Skin of body (tissue), 2 donors: ENCODE measurements around the genes HELT, LRP2BP and ANKRD37.

- RAMPAGE, long total RNA = no peak
Observed at GRCh38 chr4:184366758-184367437, 107.5 kb downstream of the IRF2 start.

- RAMPAGE, long total RNA = no peak
Observed at GRCh38 chr4:184474946-184475443, 645 bp upstream of the IRF2 start.

DNA sequence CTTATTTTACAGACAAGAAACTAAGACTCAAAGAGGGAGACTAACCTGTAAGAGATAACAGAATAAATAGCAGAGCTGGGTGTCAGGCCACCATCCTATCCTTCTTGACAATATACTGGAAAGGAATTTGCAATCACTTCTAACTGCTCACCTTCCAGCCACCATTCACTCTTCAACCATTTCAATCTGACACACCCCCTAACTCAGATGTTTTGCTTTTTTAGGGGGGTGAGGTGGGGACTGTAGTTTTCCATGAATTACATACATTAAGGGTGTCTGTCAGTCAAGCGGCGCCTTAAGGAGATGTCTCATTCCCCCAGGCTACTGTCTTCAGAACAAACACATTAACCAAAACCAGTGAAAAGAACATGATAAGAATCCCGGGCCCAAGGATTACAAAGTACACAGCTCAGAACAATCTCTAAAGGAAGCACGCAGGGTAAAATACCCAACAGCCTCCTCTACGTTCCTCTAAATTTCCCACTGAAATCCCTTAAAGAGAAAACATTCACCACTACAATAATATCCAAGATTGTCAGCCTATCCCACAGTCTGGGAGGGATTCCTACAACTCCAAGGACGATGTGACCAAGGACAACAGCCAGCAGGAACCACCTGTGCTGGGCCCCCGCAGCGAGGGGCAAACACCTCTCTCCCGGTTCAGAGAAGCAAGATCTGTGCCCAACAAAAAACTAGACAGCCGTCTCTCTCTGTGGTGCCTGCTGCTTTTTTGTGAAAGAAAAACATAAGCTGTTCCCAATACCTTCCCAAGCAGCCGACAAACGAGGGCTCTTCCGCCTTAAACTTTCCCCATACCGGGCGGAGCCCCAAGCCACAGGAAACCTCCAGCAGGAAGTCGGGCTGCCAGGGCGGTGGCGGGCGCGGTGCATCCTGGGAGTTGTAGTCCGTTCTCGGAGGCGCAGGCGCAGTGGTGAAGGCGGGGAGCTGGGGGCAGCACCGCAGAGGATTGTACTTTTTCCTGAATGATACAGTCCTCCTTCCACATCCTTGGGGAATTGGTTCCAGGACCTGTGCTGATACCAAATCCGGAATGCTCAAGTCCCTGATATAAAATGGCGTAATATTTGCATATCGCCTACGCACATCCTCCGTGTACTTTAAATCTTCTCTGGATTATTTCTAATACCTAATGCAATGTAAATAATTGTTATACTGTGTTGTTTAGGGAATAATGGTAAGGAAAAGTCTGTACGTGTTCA is 62.8 kb upstream of the IRF2 start:
- RAMPAGE, long total RNA = no peak

DNA sequence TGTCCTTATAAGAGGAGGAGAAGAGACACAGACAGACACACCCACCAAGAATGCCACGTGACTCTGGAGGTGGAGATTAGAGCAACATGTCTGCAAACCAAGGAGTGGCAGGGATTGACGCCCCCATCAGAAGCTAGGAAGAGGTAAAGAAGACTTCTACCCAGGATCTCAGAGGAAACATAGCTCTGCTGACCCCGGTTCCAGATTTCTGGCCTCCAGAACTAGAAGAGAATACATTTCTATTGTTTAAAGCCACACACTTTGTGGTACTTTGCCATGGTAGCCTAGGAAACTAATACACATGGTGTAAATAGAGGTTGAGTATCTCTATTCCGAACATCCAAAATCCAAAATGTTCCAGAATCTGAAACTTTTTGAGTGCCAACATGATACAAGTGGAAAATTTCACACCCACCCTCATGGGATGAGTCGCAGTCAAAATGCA is 70.7 kb upstream of the IRF2 start:
- RAMPAGE, long total RNA = no peak

- RAMPAGE, long total RNA = no peak
Observed at GRCh38 chr4:184646353-184646752, 2.9 kb downstream of the CASP3 start.

GRCh38 chr4:184680677-184681099 is 31.1 kb downstream of the PRIMPOL start:
- RAMPAGE, long total RNA = no peak

DNA sequence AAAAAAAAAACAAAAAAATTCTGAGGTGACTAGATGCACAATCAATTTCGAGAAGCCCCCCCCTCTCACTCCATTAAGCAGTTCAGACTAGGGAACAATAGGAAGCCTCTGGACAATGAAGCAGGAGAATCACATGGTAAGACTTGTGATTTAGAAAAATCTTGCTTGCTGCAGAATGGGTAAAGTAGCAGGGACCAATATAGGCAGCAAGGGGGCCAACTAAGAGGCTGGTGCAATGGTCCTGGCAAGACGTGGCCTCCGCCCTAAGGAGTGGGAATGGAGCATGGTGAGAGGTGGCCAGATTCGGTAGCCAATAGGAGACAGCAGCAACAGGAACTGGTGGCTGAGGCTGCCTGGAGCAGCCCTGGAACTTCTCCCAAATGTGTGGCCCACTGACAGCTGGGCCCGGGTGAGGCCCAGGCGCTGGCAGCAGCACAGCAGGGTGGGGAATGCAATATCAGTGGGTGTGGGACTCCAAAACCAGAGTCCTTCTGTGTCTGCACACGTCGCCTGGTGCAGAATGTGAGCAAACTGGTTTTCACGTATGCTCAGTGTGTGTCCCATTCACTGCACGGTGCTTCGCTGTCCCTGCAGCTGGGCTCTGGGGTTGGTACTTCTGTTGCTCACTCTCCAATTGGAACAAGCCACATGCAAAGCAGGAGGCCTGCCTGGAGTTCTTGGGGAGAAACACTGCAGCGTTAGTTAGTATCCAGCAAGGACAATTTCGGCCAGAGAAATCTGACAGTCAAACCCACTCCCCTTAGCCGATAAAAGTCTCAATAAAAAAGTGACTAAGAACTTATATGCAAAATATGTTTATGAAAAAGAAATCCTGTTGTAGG is 14.3 kb upstream of the CENPU start:
- RAMPAGE, long total RNA = no peak

DNA sequence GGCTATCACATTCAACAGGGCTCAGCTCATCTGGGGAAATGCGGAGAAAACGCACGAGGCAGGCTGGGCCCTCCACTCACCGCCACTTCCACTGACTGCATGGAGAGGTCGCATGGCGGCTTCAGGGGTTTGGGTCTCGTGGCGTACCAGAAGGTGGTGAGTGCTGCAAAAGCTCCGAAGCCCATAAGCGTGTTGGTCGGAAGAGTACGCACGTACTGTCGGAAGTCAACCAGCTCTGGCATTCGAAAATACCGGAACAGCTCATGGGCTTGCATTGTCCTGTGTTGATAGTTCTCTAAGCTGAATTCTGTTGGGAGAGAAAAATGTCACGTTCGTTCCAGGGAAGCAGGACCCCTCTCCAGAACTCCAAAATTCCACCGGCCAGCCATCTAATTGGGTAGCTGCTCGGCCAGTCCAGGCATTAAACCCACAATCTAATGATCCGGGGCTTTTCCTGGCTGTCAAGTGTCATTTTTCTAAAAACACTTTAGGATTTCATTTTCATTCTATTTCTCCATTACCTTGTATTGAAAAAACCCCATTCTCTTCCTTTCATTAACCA is 22.4 kb downstream of the ACSL1 start:
- RAMPAGE, long total RNA = no peak

DNA sequence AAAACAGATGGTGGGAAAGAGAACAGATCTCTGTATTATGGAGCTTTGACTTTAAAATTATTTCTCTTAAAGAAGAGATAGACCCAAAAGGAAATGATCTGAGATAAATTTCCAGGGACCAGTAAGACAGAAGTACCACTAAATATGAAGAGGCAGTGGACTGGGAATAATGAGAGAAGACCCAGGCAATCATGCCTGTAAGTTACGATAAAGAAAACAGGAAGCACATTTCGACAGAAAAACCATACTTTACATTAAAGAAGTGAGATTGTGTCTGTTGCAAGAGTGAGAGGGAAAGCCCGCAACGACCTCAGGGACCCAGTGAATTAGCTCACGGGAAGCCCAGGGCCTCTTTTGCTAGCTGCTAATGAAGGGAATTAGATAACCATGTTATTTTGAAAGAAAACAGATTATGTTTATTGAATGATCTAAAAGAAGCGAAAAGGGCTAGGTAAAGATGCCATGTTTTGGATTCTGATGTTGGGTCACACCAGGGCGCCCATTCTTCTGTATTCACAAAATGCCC is 28.9 kb upstream of the ACSL1 start:
- RAMPAGE, long total RNA = no peak

DNA sequence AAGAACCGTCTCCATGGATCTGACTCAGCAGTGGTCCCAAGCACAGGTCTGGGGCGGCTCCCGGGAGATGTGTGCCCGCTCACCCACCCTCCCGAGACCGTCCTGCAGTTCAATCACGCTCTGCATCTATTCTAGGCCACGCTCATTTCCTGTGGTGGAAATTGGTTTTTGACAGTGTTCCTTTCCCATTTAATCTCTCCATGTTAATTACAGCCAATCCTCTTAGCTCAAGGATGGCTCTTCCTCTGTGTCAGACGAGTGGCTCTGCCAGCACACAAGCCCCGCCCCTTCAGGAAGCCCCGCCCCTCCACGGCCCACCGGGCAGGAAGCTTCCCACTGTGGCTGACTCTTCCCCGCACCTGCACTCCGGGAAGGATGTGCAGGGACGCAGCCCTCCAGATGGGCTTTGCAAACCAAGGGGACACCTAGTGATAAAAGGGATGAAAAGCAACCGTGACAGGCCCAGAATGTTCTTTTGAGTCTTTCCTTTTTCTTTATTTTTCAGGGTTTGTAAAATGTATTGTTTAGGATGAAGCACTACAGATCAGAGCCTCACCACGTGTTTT is 34.4 kb upstream of the HELT start:
- RAMPAGE, long total RNA = no peak

- RAMPAGE, long total RNA = no peak
Observed at GRCh38 chr4:184988689-184989101, 29.6 kb upstream of the HELT start.

GRCh38 chr4:185017919-185018668 is at the start of gene HELT:
Gene HELT (plus strand): TSS chr4:185018490.
- RAMPAGE, long total RNA = no peak

DNA sequence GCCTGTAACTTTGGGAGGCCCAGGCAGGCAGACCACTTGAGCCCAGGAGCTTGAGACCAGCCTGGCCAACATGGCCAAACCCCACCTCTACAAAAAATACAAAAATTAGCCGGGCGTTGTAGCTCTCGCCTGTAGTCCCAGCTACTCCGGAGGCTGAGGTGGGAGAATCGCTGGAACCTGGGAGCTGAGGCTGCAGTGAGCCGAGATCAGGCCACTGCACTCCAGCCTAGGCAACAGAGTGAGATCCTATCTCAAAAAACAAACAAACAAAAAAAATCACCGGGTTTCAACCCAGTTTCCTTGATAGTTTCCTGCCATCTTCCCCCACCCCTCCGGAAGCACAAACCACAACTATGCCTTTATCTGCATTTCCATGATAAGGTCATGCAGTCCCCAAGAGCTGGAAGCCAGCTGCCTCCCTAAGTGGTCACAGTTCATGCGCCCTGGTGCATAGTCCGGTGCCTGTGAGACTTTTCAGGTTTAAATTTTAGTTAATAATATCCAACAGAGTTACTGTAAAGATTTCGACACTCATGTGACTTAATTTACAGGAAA is 1.4 kb downstream of the CFAP97 start:
- RAMPAGE, long total RNA = no peak

GRCh38 chr4:185211031-185211142 is 1.5 kb downstream of the SNX25 start:
- RAMPAGE, long total RNA = no peak

- RAMPAGE, long total RNA = no peak
Observed at GRCh38 chr4:185344881-185345554, 50.7 kb downstream of the LRP2BP start.

DNA sequence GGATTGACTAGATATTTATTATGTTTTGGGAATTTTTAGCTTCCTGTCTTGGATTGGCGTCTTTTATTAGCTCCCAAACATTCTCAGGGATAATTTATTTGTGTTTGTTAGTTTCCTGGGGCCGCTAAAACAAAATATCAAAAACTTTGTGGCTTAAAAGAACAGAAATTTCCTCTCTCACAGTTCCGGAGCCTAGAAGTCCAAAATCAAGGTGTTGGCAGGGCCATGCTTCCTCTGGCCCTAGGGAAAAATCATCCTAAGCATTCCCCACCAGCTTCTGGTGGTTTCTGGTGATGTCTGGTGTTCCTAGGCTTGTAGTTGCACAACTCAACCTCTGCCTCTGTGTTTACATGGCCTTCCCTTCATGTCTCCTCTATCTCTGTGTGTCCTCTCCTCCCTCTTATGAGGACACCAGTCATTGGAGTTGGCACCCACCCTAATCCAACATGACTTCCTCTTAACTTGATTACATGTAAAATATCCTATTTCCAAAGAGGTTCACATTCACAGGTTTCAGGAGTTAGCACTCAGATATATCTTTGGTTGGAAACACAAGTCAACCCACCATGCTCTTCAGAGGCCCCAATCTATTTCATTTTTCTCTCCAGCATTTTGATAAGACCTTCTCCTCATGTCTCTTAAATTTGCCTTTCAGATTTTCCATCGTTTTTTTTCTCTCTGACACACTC is 15.4 kb downstream of the LRP2BP start:
- RAMPAGE, long total RNA = no peak

GRCh38 chr4:185395686-185396143 is at the start of gene LRP2BP:
Gene LRP2BP (minus strand): TSS chr4:185395924.
- RAMPAGE, long total RNA = no peak

DNA sequence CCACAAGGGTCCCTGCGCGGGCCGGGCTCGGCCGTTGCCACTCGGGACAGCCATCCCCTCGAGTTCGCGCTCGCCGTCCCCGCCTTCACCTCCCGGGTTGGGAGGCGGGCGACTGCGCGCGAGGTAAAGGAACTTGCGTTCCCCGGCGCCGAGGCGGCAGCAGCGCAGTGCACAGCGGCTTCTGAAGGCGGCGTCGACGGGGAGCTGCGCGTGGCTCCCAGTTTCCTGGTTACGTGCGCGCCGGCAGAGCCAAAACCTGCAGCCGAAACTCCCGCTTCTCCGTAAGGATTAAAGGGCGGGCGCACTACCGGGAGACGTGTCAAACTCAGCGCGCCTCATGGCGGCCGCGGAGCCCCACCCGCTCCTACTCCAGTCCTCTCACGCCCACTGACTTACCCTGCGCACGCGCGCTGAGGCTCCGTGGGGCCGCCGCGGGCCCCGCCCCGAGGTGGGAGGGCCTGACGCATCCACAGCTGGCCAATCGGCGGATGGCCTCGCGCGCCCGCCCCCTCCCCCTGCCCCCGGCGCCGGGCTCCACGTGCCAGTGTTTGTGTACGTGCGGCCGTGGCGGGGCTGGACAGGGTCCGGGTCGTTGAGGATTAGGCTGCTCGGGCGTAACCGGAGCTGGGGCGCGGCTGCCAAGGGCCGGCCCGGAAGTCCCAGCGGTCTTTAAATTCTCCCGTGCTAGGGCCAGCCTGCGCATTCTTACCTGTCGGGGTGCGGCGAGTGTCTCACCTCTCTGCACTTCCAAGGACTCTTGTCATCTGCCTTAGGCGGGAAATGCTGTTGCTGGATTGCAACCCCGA is at the start of gene ANKRD37:
Gene ANKRD37, plus strand, starts transcription at position 698 of the 806 bp plus-strand sequence.
- RAMPAGE, long total RNA = no peak

DNA sequence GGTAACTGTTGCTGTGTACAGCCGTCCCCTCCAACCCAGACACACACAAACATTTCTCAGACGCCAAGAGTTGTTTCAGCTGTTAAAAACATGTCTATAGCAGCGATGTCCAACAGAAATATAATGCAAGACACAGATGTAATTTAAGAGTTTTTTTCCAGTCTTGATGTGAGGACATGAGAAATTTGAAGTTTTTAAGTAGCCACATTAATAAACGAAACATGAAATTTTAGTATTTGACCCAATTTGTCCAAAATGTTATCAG is 601 bp downstream of the ANKRD37 start:
- RAMPAGE, long total RNA = no peak

DNA sequence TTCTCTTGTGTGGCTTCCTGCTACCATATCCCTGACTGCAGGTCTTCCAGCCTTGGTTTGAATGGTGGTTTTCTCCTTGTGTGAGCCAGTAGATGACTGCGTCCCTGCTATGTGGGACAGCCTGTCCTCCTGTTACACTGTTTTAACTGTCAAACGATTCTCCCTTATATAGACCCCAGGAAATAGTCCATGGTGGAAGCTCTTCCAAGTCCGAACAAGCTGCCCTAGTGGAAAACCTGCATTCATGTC is 126.2 kb upstream of the PDLIM3 start:
- RAMPAGE, long total RNA = no peak